Stomach (tissue), 7 donors: Measurements from ENCODE around the genes NT5E, SMIM8 and RNGTT.

DNA sequence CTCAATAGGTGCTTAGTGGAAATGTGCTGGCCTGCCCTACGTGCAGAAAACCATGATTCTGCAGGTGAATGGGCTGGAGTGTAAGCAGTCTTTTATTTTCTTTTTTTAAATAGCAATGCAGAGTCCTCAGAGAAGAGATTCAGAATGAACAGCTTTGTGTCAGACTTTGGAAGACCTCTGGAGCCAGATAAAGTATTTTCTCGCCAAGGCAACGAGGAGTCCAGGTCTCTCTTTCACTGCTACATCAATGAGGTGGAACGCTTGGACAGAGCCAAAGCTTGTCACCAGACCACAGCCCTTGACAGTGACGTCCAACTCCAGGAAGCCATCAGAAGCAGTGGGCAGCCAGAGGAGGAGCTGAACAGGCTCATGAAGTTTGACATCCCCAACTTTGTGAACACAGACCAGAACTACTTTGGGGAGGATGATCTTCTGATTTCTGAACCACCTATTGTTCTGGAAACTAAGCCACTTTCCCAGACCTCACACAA is 55.5 kb downstream of the MRAP2 start:
- PRO-cap = no peak
- RAMPAGE, long total RNA, 5 experiments = no peak in any of the 5 experiments
- RRBS = no CpG with 5 or more reads among the region's 5 CpGs

DNA sequence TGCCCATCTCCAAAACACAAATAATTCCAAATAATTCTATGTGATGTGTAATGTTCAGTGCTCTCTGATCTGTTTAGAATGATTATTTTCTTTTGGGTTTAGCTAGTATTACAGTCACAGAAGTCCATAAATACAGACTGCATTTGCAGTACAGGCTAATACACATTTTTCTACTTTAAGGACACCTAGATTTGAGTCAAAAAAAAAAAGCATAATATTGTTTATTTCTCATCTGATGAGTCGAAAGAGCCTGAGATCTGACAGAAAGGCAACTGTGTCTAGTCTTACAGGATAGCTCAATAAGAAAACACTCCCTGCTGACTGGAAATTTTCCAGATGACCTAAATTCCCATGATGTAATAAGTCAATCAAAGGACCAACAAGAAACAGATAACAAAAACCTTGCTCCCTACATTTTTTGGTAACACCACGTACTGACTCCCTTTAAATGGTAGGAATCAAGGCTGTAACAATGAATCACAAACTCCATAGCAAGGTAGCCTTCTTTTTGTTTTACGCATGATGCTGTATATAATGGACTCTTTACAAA is 12.3 kb downstream of the TBX18 start:
- PRO-cap = no peak
- RAMPAGE, long total RNA, 5 experiments = no peak in any of the 5 experiments
- RRBS = no CpG with 5 or more reads among the region's 3 CpGs

- PRO-cap = no peak
- RAMPAGE, long total RNA, 5 experiments = no peak in any of the 5 experiments
- RRBS = 46% methylated on average over 2 of the region's 18 CpGs
Measured at GRCh38 chr6:85061721-85062177, 297.4 kb upstream of the TBX18 start.

- PRO-cap = bidirectional peak, plus-strand start at chr6:85450348, minus-strand start at chr6:85450283
- RAMPAGE, long total RNA, 5 experiments = start-site peak on the plus strand in 4 of 5 experiments, at chr6:85450029-85450468 at its widest, 5 to 36 reads per replicate
- RRBS = 1% methylated on average over 34 of the region's 95 CpGs
Measured at GRCh38 chr6:85449817-85450860, at the start of gene NT5E. Gene NT5E (plus strand): TSS chr6:85450083.

DNA sequence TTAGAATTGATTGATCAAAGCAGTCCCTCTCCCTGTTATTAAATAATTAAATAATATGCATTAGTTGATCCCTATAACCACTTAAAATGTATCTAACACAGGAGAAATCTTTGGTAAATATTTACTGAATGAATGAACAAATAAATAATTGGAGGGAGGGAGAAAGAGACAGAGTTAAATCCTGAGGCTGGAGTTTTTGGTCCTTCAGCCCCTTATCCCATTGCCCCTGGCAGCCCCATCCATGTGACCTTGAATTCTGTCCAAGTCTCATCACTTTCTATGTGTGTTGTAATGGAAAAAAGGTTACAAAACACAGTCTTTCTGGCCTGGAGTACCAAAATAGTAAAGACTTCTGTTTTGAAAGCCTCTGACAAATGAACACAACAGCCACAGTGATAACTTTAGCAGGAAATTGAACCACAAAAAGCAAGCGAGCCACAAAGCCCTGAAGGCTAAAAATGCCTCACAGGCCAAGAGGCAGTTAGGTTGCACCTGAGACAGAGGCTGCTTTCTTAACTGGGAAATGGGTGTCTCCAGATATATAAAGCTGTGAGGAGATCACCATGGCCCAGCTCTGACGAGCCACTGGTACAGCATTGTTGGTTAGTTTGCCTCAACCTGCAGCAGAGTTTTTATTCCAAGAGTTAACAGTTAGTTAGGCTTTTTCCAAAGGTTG is 11.3 kb downstream of the NT5E start:
- PRO-cap = no peak
- RAMPAGE, long total RNA, 5 experiments = no peak in any of the 5 experiments
- RRBS = no CpG with 5 or more reads among the region's 2 CpGs

DNA sequence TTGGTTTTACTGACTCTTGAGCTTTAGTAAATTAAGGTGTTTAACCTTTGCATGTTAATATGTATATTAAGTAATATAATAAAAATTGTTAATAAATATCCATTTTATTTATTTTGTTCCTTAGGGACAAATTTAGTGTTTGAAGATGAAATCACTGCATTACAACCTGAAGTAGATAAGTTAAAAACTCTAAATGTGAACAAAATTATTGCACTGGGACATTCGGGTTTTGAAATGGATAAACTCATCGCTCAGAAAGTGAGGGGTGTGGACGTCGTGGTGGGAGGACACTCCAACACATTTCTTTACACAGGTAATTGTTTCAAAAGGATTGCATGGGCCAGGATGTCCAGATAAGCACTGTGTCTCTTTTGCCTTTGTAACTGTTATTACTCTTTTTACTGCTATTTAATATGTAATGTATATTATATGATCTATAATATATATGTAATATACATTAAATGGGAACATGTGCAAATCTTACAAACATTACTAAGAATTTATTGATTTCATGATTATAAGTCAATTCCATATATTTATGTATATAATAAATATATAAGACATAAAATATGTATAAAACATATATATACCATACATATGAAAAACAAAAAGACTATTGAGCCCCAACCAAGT is 21.3 kb downstream of the NT5E start:
- PRO-cap = no peak
- RAMPAGE, long total RNA, 5 experiments = no peak in any of the 5 experiments
- RRBS = no CpG with 5 or more reads among the region's 4 CpGs

GRCh38 chr6:85639934-85640818 is 2.5 kb downstream of the SYNCRIP start:
- PRO-cap = no peak
- RAMPAGE, long total RNA, 5 experiments = start-site peak on the minus strand in 2 of 5 experiments, at chr6:85640299-85640595 at its widest, 19 to 66 reads per replicate
- RRBS = no CpG with 5 or more reads among the region's 1 CpG

- PRO-cap = no peak
- RAMPAGE, long total RNA, 5 experiments = no peak in any of the 5 experiments
- RRBS = no CpG with 5 or more reads among the region's 4 CpGs
Measured at GRCh38 chr6:85642662-85642754, 178 bp downstream of the SYNCRIP start.

DNA sequence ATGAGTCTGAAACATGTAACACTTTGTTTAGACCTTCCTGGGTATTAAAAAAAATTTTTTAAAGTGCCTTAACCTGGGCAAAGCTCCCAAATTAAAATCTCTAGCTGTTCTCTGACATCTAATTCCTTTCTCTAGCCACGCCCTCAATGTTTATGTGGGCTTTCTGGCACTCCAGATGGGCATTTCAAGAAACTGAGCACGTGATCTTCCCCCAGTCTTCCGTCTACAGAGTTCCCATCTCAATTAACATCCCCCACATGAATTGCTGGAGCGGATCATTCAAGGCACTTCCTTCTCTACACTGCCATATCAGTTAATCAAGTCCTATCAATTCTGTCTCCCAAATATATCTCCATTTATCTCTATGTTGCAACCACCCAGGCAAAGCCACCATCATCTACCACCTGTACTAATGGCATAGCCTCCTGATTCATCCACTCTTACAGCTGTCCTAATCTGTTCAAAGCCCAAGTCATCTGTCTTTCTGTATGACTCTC is 2.6 kb upstream of the SYNCRIP start:
- PRO-cap = no peak
- RAMPAGE, long total RNA, 5 experiments = no peak in any of the 5 experiments
- RRBS = no CpG with 5 or more reads among the region's 4 CpGs

DNA sequence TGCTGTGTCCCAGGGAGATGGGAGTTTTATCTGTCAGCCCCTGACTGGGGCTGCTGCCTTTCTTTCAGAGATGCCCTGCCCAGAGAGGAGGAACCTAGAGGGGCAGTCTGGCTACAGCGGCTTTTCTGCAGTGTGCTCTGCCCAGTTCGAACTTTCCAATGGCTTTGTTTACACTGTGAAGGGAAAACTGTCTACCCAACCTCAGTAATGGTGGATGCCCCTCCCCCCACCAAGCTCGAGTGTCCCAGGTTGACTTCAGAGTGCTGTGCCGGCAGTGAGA is 630.9 kb upstream of the HTR1E start:
- PRO-cap = no peak
- RAMPAGE, long total RNA, 5 experiments = no peak in any of the 5 experiments
- RRBS = 89% methylated on average over 2 of the region's 4 CpGs

GRCh38 chr6:87322364-87322723 is at the start of gene SMIM8:
Gene SMIM8 (plus strand): TSS chr6:87322588.
- PRO-cap = bidirectional peak, plus-strand start at chr6:87322642, minus-strand start at chr6:87322499
- RAMPAGE, long total RNA, 5 experiments = start-site peak on the plus strand in 4 of 5 experiments, at chr6:87322575-87322614 at its widest, 63 to 235 reads per replicate
- RRBS = 2% methylated on average over 13 of the region's 38 CpGs

DNA sequence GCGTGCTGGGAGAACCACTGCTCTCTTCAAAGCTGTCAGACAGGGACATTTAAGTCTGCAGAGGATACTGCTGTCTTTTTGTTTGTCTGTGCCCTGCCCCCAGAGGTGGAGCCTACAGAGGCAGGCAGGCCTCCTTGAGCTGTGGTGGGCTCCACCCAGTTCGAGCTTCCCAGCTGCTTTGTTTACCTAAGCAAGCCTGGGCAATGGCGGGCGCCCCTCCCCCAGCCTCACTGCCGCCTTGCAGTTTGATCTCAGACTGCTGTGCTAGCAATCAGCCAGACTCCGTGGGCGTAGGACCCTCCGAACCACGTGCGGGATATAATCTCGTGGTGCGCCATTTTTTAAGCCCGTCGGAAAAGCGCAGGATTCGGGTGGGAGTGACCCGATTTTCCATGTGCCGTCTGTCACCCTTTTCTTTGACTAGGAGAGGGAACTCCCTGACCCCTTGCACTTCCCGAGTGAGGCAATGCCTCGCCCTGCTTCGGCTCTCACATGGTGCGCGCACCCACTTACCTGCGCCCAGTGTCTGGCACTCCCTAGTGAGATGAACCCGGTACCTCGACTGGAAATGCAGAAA is 365 bp downstream of the GJB7 start:
- PRO-cap = no peak
- RAMPAGE, long total RNA, 5 experiments = no peak in any of the 5 experiments
- RRBS = no CpG with 5 or more reads among the region's 26 CpGs

GRCh38 chr6:87718291-87719618 is 16.7 kb upstream of the AKIRIN2 start:
- PRO-cap = unidirectional peak, minus-strand start at chr6:87719083
- RAMPAGE, long total RNA, 5 experiments = no peak in any of the 5 experiments
- RRBS = no CpG with 5 or more reads among the region's 11 CpGs

DNA sequence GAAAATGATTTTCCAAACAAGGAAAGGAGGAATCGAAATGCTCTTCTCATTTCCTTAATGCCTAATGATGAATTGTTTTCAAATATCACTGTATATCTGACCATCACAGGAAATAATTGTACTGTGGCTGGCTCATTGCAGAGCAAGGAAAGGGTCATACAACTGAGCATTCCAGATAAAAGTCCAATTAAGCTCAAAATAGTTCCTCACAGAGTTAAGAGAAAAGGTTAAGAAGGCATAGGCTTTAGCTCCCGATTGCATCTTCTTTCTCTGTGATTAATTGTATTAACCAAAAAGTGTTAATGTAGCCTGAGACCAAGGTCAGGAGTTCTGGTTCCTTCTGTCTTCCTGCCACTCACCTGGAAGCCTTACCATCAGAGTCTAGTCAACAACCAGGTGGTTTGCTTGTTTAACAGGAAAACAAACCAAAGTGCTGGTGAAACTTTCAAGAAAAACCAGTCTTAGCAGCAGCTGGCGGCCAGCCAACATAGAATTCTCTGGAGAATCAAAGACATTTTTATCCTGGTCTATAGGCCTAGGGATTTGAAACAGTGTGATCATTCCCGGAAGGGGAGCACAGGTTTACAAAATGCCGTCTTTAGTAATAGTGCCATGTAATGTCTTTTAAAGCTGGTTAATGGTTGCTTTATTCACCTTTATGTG is 146.4 kb upstream of the AKIRIN2 start:
- PRO-cap = no peak
- RAMPAGE, long total RNA, 5 experiments = no peak in any of the 5 experiments
- RRBS = no CpG with 5 or more reads among the region's 5 CpGs

DNA sequence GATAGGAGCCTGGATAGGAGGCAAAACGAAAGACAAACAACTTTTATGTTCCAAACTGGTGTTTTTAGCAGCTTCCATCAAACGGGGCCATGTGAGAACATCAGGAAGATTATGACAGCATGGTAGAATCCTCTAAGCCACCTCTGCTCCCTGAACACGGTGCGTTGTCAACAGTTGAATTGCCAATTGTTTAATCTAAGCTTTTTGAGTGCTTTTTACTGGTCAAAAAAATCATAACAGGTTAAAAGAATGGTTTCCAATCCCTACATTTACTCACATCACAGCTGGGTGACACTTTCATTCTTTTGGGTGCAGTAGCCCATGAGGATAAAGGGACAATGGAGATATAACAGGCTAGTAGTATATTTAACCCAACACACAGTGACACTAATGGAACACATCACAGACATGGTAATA is 45.8 kb downstream of the CNR1 start:
- PRO-cap = no peak
- RAMPAGE, long total RNA, 5 experiments = no peak in any of the 5 experiments
- RRBS = no CpG with 5 or more reads among the region's 4 CpGs

DNA sequence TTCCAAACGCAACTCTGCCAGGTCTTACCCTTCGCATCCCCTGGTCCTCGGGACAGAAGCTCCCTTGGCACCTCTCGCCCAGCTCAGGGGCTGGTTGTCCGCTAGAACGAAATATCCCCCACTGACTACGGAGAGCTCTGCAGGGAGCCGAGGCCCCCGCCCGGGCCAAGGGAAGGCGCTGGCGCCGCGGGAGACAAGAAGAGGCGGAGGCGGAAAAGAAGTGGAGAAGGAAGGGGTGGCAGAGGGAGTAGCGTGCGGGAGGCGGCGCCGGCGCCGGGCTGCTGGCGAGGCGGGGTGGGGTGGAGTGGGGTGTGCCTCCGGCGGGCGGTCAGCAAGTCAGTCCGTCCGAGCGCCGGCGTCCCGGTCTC is 388 bp downstream of the CNR1 start:
- PRO-cap = bidirectional peak, plus-strand start at position 334 of the sequence, minus-strand start at position 222 of the sequence
- RAMPAGE, long total RNA, 5 experiments = start-site peak on the minus strand in 4 of 5 experiments, centred at positions 146 to 206 of the sequence, 10 to 27 reads per replicate
- RRBS = 2% methylated on average over 14 of the region's 34 CpGs

GRCh38 chr6:88365226-88365688 is 199.1 kb upstream of the CNR1 start:
- PRO-cap = no peak
- RAMPAGE, long total RNA, 5 experiments = no peak in any of the 5 experiments
- RRBS = no CpG with 5 or more reads among the region's 3 CpGs

GRCh38 chr6:88527254-88527638 is 361.1 kb upstream of the CNR1 start:
- PRO-cap = no peak
- RAMPAGE, long total RNA, 5 experiments = no peak in any of the 5 experiments
- RRBS = no CpG with 5 or more reads among the region's 3 CpGs

DNA sequence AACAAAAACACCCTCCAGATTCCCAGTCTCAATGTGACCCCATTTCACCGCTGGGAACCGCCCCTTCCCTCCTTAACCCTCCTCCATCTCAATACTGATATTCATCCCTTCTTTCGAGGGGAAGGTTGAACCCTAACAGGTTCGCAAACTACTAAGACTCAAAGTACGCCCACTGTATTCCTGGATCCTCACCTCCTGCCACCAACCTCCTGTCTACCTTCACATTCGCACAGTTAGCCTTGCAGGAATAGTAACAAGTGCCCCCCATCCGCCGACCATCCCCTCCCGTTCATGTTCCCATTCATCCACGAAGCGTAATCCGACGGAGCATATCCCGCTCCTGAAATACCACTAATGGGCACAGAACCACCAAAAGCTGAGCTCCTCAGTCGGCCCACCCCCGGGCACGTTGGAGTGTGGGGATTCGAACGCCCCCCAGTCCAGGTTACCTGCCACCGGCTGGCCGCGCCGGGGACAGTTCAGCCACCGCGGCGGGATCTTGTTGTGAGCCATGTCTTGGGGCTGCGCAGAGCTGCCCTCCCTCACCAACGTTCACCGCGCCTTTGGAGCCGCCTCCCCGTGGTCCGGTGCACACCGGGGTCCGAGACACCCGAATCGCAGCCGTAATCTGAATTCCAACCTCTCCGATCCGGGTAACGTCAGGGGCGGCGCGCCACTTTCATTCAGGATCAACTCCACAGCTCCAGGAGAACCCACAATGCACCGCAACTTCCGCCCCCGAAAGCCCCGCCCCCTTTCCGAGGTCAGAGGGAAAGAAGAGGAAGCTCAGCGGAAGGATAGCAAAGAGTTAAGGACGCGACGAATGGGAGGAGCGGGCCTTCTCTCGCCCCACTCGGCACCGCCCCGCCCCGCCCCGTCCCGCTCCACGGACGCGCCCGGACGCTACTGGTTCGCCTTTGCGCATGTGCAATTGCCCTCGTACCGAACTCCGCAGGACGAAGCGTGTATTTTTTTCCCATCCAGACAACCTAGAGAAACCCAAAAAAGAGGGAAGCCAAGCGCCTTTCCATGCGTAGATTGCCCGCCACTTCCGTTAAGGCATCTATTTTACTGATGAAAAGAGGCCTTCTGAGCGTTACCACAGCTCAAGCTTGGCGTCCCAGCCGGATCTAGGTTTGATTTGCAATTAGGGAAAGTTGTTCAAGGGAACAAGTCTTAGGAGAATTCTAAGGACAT is at the start of gene RNGTT:
RNGTT (minus strand) TSS at position 722 of the 1,197 bp plus-strand sequence.
- PRO-cap = bidirectional peak, plus-strand start at position 930 of the sequence, minus-strand start at position 691 of the sequence
- RAMPAGE, long total RNA, 5 experiments = start-site peak on the minus strand in 5 of 5 experiments, centred at positions 678 to 707 of the sequence, 84 to 364 reads per replicate
- RRBS = 2% methylated on average over 21 of the region's 80 CpGs

DNA sequence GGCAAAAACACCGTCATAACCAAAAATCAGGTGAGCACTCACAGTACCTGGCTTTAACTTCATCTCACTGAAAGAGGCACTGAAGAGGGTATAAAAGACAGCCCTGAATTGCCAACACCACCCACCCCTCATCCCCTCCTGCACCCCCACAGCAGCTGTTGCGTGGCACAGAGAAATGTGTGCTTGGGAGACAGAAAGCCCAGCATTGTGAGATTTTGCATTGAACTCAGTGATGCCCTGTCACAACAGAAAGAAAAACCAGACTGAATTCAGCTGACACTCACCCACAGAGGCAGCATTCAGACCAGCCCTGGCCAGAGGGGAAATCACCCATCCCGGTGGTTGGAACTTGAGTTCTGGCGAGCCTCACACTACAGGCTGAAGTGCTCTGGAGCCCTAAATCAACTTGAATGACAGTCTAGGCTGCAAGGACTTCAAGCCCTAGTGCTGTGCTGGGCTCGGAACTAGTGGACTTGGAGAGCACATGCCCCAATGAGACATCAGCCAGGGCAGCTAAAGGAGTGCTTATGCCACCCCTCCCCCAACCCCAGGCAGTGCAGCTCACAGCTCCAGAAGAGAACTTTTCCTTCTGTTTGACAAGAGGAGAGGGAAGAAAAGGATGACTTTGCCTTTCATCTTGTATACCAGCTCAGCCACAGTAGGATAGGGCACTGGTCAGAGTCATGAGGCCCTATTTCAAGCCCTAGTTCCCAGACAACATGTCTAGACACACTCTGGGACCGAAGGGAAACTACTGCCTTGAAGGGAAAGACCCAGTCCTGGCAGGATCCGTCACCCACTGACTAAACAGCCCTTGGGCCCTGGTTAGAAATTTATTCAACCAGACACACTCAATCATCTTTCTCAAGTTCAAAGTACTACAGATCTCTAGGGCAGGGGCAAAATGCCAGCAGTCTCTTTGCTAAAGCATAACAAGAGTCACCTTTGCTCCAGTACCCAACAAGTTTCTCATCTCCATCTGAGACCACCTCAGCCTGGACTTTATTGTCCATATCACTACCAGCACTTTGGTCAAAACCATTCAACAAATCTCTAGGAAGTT is 43.3 kb upstream of the PNRC1 start:
- PRO-cap = no peak
- RAMPAGE, long total RNA, 5 experiments = no peak in any of the 5 experiments
- RRBS = no CpG with 5 or more reads among the region's 7 CpGs